Right cardiac atrium (tissue), 1 donor: Measurements from ENCODE around the genes PYCARD and TRIM72.

DNA sequence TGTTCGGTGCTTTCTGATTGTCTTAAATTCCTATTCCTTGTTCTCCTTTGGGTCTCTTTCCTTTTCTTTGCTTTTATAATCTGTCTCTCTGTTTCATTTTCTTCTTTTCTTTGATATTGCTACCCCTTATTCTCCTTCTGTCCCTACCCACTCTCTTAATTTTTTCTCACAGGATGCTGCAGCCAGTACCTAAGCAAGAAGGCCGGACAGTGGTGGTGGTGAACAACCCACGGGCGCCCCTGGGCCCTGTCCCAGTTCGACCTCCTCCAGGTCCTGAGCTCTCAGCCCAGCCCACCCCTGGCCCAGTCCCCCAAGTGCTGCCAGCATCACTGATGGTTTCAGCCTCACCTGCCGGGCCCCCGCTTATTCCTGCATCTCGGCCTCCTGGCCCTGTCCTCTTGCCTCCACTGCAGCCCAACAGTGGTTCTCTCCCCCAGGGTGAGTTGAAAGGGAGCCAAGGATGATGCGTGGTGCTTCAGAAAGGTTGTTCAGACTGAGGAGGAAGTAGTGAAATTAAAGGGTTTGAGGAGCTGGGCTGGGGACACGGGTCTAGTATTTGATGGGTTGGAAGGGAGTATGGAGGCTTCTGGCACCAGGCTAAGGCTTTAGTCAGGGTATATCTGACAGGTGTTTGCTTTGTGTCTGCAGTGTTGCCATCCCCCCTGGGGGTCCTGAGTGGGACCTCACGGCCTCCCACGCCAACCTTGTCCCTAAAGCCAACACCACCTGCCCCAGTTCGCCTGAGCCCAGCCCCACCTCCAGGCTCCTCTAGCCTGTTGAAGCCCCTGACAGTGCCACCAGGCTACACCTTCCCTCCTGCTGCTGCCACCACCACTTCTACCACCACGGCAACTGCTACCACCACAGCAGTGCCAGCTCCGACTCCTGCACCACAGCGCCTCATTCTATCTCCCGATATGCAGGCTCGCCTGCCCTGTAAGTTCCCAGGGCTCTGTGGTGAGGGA is 19.6 kb upstream of the TMEM265 start:
- PRO-cap: no peak

DNA sequence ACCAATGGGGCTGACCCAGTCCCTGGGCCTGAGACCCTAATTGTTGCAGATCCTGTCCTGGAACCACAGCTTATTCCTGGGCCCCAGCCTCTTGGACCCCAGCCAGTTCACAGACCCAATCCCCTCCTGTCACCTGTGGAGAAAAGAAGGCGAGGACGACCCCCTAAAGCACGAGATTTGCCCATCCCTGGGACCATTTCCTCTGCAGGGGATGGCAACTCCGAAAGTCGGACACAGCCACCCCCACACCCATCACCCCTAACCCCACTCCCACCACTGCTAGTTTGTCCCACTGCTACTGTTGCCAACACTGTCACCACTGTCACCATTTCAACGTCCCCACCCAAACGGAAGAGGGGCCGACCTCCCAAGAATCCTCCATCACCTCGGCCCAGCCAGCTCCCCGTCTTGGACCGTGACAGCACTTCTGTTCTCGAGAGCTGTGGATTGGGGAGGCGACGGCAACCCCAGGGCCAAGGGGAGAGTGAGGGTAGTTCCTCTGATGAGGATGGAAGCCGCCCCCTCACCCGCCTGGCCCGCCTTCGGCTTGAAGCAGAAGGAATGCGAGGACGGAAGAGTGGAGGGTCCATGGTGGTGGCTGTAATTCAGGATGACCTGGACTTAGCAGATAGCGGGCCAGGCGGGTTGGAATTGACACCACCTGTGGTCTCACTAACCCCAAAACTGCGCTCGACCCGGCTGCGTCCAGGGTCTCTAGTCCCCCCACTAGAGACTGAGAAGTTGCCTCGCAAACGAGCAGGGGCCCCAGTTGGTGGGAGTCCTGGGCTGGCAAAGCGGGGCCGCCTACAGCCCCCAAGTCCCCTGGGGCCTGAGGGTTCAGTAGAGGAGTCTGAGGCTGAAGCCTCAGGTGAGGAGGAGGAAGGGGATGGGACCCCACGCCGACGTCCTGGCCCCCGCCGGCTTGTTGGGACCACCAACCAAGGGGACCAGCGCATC is 1.5 kb upstream of the TMEM265 start:
- PRO-cap: no peak

DNA sequence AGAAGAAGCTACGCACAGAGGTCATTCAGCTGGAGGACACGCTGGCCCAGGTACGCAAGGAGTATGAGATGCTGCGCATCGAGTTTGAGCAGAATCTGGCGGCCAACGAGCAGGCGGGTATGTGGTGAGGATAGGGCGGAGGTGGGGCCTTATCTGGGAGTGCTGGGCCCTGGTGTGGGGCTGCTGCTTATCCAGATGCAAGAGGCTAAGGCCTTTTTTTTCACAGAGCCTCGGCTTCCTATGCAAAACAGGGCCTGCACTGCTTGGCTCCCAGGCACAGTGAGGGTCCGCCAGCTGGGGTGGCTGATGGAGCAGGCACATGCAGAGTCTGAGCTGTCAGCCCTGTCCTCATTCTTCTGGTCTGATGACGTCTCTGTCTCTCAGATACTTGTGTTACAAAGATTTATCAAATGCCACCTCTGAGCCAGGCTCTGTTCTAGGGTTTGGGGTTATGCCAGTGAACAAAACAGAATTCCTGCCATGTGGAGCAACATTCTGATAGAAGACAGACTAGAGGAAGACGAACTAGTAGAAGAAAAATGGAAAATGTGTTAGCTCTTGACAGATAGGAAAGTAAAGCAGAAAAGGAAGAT is 4.7 kb downstream of the RNF40 start:
- PRO-cap: no peak

DNA sequence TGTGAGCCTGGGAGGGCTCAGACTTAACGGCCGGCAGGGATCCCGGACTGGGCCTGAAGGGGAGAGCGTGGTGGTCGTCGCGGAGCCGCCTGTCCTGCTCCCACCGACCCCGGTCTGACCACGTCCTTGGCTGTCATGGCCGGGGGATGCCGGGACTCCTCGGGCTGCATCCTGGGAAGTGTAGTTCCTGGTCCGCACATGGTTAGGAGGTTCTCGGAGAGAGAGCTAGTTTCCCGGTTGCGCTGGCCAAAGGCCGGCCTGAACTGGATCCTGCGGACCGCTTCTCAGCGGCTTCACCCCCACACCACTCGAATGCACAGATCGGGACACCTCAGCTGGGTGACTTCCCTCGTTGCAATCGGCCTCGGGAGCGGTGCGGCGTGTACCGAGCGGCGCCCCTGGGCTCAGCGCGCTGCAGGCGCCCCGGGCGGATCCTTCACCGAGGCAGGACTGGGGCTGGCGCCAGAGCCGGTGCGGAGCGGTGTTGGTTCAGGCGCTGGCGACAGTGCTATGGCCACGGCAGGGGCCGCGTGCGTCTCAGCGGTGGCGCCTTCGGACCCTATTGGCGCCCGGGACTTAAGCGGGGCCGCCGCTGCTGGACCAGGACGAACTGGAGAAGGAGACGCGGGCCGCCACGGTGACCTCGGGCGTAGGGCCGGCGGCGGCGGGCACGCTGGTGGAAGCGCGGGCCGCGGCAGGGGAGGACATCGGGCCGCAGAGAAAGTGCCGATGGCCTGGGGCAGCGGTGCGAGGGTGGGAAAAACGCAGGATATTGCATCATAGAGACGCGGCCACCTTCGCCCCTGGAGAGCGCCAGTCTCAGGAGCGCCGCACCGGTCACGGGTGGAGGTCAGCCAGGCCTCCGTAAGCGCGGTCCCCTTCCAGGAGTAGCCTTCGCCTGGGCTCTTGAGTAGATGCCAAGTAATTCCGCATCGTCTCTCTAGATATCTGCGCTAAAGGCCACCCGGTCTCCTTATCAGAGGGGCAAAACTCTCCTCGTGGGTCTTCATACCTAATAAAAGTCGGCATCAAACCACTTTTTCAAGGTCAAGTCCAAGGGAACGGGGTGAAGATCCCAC is 11.4 kb downstream of the ZNF629 start:
- PRO-cap: bidirectional peak, plus-strand start at position 240 of the sequence, minus-strand start at position 116 of the sequence; bidirectional peak, plus-strand start at position 816 of the sequence, minus-strand start at position 725 of the sequence

GRCh38 chr16:30779926-30780355 is 7.1 kb downstream of the ZNF629 start:
- PRO-cap: no peak

DNA sequence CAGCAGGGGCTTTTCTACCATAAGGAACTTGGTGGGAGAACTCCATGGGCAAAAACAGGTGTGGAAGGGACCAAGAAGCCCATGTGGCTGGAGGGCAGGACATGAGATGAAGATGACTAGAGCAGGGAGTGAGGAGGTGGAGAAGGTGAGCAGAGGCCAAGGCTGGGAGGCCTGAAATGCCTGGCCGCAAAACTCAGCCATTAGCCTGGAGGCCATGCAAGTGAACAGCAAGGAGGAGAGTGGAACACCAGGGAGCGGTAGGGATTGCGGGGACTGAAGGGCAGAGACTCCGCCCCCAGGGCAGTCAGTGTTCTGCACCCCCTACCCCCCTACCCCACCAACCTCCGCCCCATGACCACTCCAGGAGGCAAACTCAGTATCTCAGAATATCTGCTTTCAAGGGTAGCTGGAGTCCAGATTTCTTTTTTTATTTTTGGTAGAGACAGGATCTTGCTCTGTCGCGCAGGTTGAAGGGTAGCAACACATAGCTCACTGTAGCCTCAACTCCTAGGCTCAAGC is 17.0 kb downstream of the BCL7C start:
- PRO-cap: no peak

DNA sequence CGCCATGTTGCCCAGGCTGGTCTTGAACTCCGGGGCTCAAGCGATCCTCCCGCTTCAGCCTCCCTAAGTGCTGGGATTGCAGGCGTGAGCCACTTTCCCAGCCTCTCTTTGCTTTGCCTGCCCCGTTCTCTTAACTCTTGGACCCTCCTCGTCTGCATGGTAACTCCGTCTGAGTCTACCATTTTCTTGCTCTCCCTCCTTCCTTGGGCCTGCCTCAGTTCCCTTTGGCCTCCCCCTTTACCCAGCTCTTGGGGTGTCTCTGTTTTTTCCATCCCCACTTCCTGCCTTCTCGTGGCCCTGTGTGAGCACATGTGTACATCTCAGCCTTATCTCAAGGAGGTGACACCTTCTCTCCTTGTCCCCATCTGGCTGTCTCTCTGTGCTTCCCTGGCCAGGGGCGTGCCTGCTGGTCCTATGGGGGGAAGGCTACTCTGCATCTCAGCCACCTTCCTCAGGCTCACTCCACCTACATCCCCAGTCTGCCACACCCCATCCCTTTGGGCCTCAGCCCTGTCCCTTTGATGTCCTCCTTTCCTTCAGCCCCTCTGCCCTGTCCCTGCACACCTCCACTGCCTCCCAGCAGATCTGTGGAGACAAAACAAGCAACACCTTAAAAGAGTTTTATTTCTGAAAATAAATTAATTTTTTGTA is 6.6 kb downstream of the CTF1 start:
- PRO-cap: no peak

GRCh38 chr16:30922024-30922669 is 1.2 kb upstream of the FBXL19 start:
- PRO-cap: bidirectional peak, plus-strand start at chr16:30922313, minus-strand start at chr16:30922180; bidirectional peak, plus-strand start at chr16:30922775, minus-strand start at chr16:30922531

- PRO-cap: bidirectional peak, plus-strand start at chr16:30957278, minus-strand start at chr16:30957188
These were observed 688 bp upstream of the SETD1A start for GRCh38 chr16:30956720-30957412.

DNA sequence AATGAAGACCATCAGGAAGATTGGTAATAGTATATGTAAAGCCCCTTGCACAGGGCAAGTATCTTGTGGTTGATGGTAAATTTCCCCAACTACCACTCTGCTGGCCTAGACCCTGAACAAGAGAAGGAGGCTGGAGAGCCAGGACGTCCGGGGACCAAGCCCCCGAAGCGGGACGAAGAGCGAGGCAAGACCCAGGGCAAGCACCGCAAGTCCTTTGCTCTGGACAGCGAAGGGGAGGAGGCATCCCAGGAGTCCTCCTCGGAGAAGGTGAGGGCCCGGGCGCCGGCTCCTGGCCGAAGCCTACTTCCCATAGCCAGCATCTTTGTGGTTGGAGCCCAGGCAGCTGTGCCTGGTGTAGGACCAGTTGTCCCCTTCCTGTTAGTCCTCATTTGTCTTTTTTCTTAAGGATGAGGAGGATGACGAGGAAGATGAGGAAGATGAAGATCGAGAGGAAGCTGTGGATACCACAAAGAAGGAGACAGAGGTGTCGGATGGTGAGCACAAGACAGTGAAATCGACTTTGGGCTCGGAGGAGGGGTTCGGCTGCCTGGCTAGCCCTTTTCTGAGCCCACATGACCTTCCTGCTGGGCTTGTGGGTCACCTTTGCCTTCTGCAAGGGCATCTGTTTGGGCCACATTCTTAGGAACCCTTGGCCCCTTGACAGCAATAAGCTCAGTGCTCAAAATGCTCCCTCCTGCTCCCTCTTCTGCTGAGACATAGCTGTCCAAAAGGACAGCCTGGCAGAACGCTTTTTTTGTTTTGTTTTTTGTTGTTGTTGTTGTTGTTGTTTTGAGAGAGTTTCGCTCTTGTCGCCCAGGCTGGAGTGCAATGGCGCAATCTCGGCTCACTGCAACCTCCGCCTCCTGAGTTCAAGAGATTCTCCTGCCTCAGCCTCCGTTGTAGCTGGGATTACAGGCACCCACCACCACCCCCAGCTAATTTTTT is 11.9 kb downstream of the SETD1A start:
- PRO-cap: no peak

GRCh38 chr16:30996856-30998010 is 12.2 kb downstream of the HSD3B7 start:
- PRO-cap: bidirectional peak, plus-strand start at chr16:30997403, minus-strand start at chr16:30997292

- PRO-cap: no peak
These were observed 18.8 kb downstream of the STX4 start for GRCh38 chr16:31052019-31052705.

GRCh38 chr16:31105636-31106390 is 2.4 kb upstream of the BCKDK start:
- PRO-cap: no peak

DNA sequence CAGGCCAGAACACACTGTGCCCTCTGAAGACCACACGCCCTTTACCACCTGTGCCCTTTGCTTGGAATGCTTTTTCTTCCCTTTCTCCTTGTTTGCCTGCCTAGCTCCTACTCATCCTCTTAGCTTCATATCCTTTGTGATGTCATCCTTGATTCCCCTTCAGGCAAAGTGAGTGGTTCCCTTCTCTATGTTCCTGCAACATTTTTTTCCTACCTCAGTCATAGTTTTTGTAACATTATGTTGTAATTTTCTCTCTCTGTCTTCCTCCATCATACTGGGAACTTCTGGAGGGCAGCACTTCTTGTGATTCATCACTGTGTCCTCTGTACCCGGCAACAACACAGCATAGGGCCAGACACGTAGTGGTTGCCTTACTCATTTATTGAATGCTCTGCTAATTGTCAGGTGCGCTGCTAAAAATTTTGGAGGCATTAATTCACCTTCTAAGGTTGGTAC is 973 bp downstream of the KAT8 start:
- PRO-cap: no peak

- PRO-cap: no peak
These were observed 749 bp downstream of the PRSS8 start for GRCh38 chr16:31134575-31135381.

GRCh38 chr16:31185072-31186156 is 5.5 kb downstream of the FUS start:
- PRO-cap: no peak

- PRO-cap: no peak
These were observed 6.3 kb downstream of the FUS start for GRCh38 chr16:31186157-31186692.

GRCh38 chr16:31202015-31203059 is at the start of gene PYCARD:
PYCARD (minus strand) TSS chr16:31202760.
- PRO-cap: bidirectional peak, plus-strand start at chr16:31202383, minus-strand start at chr16:31202291; bidirectional peak, plus-strand start at chr16:31202878, minus-strand start at chr16:31202722

GRCh38 chr16:31213735-31214582 is at the start of gene TRIM72:
TRIM72 (plus strand) TSS chr16:31214119.
- PRO-cap: no peak

DNA sequence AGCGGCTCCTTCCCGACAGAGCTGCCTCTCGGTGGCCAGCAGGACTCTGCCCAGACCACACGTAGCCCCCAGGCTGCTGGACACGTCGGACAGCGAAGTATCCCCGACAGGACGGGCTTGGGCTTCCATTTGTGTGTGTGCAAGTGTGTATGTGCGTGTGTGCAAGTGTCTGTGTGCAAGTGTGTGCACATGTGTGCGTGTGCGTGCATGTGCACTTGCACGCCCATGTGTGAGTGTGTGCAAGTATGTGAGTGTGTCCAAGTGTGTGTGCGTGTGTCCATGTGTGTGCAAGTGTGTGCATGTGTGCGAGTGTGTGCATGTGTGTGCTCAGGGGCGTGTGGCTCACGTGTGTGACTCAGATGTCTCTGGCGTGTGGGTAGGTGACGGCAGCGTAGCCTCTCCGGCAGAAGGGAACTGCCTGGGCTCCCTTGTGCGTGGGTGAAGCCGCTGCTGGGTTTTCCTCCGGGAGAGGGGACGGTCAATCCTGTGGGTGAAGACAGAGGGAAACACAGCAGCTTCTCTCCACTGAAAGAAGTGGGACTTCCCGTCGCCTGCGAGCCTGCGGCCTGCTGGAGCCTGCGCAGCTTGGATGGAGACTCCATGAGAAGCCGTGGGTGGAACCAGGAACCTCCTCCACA is 23.2 kb upstream of the ITGAX start:
- PRO-cap: no peak